Sciatic nerve (tissue), 1 donor: Measurements from ENCODE around the gene ATXN3.

GRCh38 chr14:91293260-91293810 lies 48.8 kb upstream of the GPR68 start:
- PRO-cap = no peak

GRCh38 chr14:91308273-91308766 lies 63.8 kb upstream of the GPR68 start:
- PRO-cap = no peak

DNA sequence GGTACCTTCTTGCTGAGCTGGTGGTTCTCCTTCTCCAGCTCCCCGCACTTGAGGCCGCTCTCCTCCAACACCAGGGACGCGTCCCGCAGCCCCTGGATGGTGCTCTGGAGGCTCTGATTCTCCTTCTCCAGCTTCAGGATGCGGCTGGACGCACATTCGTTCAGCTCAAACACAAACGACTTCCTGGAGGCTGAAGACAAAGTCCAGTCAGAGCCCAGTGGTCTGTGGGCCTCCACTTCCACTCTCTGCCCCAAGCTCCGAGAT lies 76.5 kb upstream of the GPR68 start:
- PRO-cap = no peak

DNA sequence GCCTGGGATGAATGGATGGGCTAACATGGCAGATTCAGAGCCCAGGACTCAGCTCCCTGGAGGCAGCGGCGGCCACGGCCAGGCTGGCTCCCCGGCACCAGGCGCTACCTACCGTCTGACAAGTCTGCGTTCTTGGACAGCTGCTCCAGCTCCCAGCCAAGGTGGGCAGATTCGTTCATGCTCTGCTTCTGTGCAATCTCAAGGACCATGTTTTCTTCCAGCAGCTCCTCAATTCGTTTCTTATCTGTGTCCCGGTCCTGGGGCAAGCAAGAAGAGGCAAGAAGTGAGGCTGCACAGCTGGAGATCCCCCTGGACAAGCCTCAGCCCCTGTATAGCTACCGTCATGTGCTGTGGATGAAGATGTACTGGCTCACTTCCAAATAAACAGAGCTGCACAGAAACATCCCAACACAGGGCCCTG lies 80.2 kb upstream of the GPR68 start:
- PRO-cap = no peak

- PRO-cap = unidirectional peak, minus-strand start at chr14:91352227
Measured at GRCh38 chr14:91351826-91352536, 65.6 kb downstream of the CCDC88C start.

DNA sequence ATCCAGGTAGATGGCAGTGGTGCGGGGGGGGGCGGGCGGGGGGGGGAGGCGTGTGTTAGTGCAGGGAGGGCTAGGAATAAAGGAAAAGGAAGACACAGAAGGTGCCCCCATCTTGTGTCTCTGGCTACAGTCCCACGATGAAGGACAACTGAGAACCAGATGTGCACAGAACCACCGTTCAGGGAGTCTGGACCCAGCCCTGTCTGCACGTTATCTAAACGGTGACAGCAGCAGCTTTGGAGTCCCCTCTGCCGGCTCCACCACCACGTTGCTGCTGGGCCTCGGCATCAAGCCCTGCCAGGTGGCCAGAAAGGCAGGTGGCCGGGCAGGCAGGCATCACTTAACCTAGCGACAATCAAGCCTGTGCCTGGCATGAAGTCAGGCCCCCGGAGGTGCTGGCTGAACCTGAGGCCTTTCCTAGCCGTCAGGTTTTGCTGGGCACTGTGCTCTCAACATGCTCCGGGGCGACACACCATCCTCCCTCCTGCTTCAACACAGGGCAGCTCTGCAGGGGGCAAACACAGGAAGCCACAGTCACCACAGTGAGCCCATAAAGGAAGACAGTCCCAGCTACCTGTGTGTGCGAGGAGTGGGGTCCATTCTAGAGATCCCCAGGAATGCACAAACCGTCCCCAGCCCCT lies 45.0 kb downstream of the CCDC88C start:
- PRO-cap = no peak

DNA sequence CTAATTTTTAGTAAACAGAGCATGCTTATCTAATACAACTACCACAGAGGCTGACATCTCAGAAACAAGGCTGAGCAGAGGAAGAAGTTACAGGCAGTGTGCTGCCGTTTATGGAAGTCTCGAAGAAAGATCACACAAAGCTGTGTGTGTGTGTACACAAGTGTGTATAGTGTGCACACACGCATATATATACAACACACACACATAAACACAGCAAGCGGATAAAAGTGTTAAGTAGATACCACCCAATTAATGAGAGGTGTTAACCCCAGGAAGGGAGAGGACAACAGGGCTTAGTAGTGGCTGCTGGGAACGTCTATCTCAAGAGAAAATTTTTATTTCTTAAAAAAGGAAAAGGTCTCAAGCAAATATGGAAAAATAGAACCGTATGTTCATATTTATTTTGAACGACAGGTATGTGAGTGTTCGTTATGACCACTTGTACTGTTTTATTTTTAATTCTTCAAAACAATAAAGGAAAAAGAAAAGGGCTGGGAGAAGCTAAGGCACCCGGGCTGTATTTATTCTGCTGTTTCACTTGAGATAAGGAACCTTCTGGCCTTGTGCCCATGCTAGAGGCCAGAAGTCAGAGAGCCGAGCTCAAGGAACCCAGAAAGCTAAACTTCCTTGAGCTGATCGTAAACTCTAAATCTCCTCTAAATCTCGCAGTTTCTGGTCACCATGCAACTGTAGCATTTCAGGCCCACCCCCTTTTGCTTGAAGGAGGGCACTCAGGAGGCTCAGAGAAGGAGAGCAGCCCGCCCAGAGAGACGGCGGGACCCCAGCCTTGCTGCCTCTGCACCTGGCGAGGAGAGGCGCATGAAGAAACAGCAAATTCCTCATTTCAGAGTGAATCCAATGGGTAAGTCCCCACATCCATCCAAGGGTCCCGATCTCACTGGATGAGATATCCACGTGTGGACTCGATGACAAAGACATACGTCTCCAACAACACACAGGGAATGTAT lies 15.0 kb downstream of the CCDC88C start:
- PRO-cap = unidirectional peak, plus-strand start at position 743 of the sequence

- PRO-cap = bidirectional peak, plus-strand start at chr14:91510853, minus-strand start at chr14:91510845
Measured at GRCh38 chr14:91510734-91510963, 539 bp upstream of the PPP4R3A start.

DNA sequence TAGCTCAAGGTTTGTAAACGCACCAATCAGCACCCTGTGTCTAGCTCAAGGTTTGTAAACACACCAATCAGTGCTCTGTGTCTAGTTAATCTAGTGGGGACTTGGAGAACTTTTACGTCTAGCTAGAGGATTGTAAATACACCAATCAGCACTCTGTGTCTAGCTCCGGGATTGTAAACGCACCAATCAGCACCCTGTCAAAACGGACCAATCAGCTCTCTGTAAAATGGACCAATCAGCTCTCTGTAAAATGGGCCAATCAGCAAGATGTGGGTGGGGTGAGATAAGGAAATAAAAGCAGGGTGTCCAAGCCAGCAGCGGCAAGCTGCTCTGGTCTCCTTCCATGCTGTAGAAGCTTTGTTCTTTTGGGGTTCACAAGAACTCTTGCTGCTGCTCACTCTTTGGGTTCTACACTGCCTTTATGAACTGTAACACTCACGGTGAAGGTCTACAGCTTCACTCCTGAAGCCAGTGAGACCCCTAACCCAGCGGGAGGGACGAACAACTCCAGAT lies 68.6 kb upstream of the PPP4R3A start:
- PRO-cap = no peak

DNA sequence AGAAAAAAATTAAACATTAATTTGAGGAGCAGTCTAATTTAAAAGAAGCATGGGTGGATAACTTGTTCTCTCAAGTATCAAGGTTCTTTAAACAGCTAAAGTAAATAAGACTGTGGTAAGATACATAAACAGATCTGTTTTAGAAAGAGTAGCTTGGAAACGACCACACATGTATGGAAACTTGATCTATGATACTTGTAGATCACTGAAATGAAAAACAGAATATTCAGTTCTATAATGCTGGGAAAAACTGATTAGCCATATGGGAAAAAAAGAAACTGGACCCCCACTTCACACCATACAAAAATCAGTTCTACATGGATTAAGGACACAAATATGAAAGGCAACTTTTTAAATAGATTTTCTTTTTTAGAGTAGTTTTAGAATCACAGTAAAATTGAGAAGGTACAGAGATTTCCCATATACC lies 35.9 kb downstream of the TC2N start:
- PRO-cap = no peak

GRCh38 chr14:91889200-91890219 lies 22.2 kb upstream of the TC2N start:
- PRO-cap = no peak

DNA sequence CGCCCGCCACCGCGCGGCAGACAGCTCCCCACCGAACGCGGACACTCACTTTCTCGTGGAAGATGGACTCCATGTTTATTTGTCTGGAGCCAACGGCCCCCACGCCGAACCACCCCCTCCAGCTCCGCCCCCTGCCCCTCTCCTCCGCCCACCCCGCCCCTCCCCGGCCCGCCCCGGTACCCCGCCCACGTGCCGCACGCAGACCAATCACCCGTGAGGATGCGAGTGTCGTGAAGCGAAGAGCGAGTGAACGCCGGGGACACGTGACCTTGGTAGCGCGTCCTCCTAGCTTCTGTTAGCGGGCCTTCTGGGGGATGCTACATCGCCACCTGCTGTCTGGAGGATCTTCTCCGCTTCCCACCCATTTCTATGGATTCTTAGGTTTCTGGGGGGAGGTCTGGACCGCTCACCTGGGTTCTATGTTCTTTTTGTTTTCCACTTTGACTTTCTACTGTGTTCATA lies at the start of gene ATXN3:
ATXN3 (minus strand) TSS at position 103 of the 462 bp plus-strand sequence.
- PRO-cap = bidirectional peak, plus-strand start at position 305 of the sequence, minus-strand start at position 103 of the sequence

DNA sequence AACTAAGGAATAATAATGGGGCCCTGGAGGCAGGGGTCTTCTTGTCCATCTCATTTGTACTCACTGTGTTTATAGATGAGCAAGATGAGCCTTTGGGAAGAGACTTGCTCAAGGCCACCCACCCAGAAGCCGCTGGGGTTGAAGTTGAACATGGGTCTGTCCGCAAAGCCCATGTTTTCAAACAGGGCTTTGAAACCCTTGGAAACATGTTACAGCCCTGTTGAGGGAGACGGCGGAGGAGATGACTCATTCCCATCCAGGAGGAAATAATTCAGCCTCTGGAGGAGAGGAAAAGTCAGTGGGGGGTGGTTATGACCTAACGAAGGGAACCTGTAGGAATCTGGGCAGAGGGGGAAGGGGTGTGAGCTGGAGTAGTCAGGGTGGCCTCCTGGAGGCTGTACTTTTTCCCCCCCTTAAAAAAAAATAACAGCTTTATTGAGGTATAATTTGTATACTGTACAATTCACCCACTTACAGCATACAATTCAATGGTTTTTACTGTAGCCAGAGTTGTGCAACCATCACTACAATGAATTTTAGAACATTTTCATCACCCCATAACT lies 2.1 kb upstream of the RIN3 start:
- PRO-cap = no peak

DNA sequence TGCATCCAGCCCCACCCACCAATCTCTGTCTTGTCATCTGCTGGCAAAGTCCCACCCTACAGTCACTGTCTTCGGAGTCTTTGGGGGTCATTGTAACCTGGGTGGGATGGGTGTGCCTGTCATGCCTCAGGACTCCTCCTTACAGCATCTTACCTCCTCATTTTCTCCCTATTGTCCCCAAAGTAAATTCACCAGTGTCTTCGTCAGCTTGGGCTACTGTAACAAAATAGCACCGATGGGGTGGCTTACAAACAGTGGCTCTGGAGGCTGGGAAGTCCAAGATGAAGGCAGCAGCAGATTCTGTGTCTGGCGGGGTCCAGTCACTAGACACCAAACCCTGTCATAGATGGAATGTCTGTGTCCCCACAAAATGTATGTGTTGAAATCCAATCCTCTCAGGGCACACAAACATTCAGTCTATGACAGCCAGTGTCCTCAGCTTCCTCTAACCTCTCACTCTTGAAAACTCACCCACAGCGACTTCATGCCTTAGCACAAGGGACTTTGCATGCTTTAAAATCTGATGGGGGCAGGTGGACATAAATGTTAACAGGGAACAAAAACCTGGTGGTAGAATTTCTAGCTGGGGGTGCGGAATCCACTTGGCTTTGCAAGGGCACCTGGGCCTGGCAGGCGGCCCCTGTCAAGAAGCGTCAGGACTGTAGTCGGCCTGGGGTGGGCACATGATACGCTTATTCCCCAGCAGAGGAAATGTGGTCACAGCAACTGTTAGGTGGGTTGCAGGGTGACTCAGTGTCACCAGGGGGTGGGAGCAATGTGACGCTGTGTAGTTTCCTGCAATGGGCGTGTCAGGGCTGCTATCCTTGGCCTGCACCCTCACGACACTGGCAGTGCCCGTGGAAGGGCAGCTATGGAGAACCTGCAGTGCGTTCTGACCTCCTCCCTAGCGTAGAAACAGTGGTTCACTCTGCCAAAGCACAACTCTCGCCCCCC lies 17.6 kb downstream of the RIN3 start:
- PRO-cap = bidirectional peak, plus-strand start at position 851 of the sequence, minus-strand start at position 661 of the sequence

- PRO-cap = unidirectional peak, minus-strand start at chr14:92540584
Measured at GRCh38 chr14:92540466-92541219, 27.1 kb downstream of the RIN3 start.

- PRO-cap = no peak
Measured at GRCh38 chr14:92585760-92586208, 72.2 kb downstream of the RIN3 start.

GRCh38 chr14:92615292-92616214 lies 102.0 kb downstream of the RIN3 start:
- PRO-cap = no peak

DNA sequence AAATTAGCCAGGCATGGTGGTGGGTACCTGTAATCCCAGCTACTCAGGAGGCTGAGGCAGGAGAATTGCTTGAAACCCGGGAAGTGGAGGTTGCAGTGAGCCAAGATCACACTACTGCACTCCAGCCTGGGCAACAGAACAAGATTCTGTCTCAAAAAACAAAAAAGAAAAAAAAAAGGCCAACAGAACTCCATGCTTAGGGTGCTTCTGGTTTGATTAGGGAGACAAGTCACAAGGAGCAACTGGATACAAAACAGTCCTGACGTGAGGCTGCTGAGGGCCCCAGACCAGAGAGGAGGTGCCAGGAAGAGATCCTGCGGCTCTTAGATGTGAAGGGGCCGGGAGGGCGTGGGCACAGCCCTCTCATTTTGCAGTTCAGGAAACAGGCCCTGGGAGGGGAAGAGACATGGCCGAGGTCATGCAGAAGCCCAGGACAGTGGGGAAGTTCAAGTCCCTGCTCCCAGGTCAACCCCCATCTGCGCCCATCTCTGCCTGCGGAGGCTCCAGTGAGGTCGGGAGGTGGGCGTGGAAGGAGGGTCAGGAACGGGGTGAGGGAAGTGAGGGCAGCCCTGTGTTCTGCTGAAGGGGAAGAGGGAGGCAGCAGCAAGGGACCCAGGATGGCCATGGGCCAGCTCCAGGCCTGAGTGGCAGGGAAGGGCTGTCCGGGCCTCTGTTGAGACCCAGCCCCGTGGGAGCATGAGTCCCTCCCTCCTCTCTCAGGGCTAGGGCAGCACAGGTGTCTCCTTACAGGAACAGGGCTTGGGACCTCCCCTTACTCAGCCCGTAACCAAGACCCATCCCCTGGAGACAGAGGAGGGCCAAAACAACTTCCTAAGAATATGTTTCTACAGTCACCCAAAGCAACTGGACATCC lies 91.0 kb downstream of the LGMN start:
- PRO-cap = bidirectional peak, plus-strand start at position 572 of the sequence, minus-strand start at position 438 of the sequence

GRCh38 chr14:92667575-92667874 lies 80.9 kb downstream of the LGMN start:
- PRO-cap = no peak

GRCh38 chr14:92687505-92688663 lies 60.5 kb downstream of the LGMN start:
- PRO-cap = unidirectional peak, plus-strand start at chr14:92687843; unidirectional peak, minus-strand start at chr14:92688248; unidirectional peak, minus-strand start at chr14:92688270